ENCODE measurements around a stretch of chr2.

GRCh38 chr2:129483358-129483666, 496.2 kb upstream of the RAB6C start:
- PRO-cap, result no peak
- RAMPAGE, long total RNA, 4 experiments, result no peak in any of the 4 experiments

GRCh38 chr2:129686849-129687122, 292.7 kb upstream of the RAB6C start:
- PRO-cap, result no peak
- RAMPAGE, long total RNA, 4 experiments, result no peak in any of the 4 experiments

- PRO-cap, result no peak
- RAMPAGE, long total RNA, 4 experiments, result no peak in any of the 4 experiments
These were observed 45.3 kb upstream of the RAB6C start for GRCh38 chr2:129934009-129934684.

DNA sequence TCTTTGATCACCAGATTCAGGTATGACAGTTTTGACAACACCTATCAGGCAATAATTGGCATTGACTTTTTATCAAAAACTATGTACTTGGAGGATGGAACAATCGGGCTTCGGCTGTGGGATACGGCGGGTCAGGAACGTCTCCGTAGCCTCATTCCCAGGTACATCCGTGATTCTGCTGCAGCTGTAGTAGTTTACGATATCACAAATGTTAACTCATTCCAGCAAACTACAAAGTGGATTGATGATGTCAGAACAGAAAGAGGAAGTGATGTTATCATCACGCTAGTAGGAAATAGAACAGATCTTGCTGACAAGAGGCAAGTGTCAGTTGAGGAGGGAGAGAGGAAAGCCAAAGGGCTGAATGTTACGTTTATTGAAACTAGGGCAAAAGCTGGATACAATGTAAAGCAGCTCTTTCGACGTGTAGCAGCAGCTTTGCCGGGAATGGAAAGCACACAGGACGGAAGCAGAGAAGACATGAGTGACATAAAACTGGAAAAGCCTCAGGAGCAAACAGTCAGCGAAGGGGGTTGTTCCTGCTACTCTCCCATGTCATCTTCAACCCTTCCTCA, 818 bp downstream of the RAB6C start:
- PRO-cap, result bidirectional peak, plus-strand start at position 330 of the sequence, minus-strand start at position 193 of the sequence
- RAMPAGE, long total RNA, 4 experiments, result start-site peak on the minus strand in 1 of 4 experiments, centred at position 200 of the sequence, 8 reads per replicate

- PRO-cap, result no peak
- RAMPAGE, long total RNA, 4 experiments, result no peak in any of the 4 experiments
These were observed 2.2 kb downstream of the RAB6C start for GRCh38 chr2:129981621-129982098.

- PRO-cap, result no peak
- RAMPAGE, long total RNA, 4 experiments, result no peak in any of the 4 experiments
These were observed 12.5 kb upstream of the CCDC74B start for GRCh38 chr2:130157339-130157818.

DNA sequence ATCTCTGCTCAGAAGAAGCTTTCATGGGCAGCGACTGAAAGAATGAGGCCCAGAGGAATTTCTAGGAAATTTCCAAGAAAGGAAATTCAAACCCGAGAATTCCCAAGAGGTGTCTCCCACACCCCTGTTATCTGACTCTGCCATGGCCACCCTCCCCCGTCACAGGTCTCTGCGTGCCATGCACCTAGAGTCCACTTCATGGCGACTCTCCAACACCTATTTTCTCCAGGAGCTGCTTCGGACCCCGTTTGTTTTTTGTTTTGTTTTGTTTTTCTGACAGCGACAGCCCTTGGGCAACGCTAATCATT, 715 bp downstream of the SMPD4 start:
- PRO-cap, result no peak
- RAMPAGE, long total RNA, 4 experiments, result no peak in any of the 4 experiments

DNA sequence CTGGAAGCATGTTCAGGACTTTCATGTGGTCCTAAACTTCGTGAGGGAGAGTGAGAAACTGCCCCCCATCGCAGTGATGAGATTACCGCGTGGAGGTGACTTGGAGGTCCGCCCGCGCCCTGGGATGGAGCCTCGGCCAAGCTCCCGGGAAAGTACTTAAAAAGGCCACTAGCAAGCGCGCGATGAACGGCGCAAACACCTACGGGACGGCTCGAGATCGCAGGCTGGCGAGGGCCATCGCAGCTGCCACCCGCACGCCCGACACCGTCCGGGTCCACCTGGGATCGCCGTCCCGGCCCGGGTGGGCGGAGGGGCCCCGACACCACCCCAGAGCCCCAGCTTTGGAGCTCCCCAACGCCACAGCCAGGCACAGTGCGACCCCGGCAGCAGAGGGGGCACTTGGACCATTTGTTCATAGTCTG, 53.6 kb downstream of the CCDC115 start:
- PRO-cap, result no peak
- RAMPAGE, long total RNA, 4 experiments, result no peak in any of the 4 experiments

- PRO-cap, result bidirectional peak, plus-strand start at chr2:130391409, minus-strand start at chr2:130391419; bidirectional peak, plus-strand start at chr2:130391864, minus-strand start at chr2:130391809
- RAMPAGE, long total RNA, 4 experiments, result no peak in any of the 4 experiments
These were observed 35.4 kb downstream of the PTPN18 start for GRCh38 chr2:130390869-130392019.

- PRO-cap, result no peak
- RAMPAGE, long total RNA, 4 experiments, result no peak in any of the 4 experiments
These were observed 28.9 kb upstream of the ARHGEF4 start for GRCh38 chr2:130807605-130808463.

DNA sequence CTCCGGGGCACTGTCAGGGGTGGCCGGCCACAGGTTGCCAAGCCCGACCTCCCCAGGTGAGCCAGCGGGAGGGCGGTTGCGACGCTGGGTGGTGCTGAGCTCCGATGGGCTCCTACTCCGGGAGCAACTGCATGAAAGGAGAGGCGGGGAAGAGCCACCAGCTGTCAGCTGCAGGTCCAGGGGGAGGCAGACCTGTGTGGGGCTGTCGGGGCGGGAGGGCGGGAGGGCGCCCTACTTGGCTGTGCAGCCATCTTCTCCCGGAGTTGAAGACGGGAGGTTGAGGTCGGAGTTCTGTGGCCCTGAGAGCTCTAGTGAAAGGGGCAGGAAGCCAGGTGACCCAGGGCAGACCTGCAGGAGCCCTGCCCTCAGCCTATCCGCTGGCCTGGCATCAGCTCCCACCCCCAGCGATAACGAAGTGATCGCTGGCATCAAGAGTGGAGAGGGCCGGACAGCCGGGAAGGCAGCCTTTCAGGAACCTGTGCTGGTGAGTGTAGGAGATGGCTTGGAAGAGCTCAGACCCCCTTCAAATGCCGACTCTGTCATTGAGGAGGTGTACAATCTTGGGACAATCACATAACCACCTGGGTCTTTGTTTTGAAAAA, 1.0 kb downstream of the ARHGEF4 start:
- PRO-cap, result no peak
- RAMPAGE, long total RNA, 4 experiments, result no peak in any of the 4 experiments

DNA sequence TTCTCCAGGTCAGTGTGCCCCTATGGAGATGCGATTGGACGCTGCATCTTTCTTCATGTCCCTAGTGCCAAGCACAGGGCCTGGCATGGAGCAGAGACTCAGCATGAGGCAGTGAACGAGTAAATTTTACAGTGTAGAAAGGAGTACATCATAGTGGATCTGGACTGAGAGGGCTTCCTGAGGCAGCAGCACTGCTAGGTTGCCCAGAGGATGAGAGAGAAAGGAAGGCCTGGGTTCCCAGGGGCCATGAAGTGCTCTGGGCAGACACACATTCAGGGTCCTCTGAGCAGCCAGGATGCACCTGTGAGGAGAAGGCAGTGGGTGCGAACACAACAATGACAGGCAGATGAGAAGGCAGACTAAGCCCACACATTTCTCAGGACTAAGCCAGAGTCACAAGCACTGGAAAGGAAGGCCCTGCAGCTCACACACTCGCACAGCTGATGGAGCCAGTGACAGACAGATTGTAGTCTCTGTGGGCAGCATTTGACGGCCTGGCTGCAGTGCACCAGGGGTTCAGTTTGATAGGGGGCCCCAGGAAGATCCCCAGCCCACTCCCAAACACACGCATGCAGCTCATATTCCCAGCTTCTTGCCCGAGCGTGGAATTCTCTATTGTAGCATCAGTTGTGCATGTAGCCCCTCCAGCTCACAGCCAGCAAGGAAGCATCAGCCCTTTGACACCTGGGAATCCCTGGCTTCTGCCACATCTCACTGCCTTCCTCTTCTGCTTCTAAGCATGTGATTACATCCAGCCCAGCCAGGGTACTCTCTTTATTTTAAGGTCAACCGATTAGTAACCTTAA, 61.9 kb downstream of the ARHGEF4 start:
- PRO-cap, result no peak
- RAMPAGE, long total RNA, 4 experiments, result no peak in any of the 4 experiments

DNA sequence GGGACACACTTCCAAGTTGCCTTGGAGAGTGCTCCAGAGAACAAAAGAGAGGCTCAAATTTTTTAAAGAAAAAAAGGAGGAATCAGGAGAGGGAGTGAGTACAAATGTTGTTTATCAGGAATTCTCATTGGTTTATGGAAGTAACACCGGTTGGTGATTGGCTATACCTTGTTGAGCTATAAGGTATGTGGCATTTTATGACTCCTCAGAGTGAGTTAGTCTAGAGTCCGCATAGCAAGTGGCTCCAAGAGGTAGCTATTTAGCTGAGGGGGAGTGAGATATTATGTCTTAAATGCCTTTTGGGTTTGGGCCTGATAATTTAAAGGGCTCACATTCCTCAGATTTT, 85.7 kb downstream of the ARHGEF4 start:
- PRO-cap, result no peak
- RAMPAGE, long total RNA, 4 experiments, result no peak in any of the 4 experiments

DNA sequence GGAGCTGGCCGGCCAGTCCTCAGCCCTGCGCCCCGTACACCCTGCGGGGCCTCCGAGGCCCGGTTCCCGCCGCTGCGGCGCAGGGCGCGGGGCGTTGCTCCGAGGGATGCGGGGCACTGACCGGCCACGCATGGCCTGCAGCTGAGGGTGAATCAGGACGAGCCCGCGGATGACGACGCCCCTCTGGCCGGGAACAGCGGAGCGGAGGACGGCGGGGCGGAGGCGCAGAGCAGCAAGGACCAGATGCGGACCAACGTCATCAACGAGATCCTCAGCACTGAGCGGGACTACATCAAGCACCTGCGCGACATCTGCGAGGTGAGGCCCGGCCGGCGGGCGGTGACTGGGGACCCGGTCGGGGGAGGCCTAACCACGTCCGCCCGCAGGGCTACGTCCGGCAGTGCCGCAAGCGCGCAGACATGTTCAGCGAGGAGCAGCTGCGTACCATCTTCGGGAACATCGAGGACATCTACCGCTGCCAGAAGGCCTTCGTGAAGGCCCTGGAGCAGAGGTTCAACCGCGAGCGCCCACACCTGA, 53.3 kb downstream of the FAM168B start:
- PRO-cap, result no peak
- RAMPAGE, long total RNA, 4 experiments, result no peak in any of the 4 experiments

GRCh38 chr2:131050008-131050491, 43.2 kb downstream of the FAM168B start:
- PRO-cap, result no peak
- RAMPAGE, long total RNA, 4 experiments, result no peak in any of the 4 experiments

- PRO-cap, result no peak
- RAMPAGE, long total RNA, 4 experiments, result no peak in any of the 4 experiments
These were observed 42.2 kb downstream of the FAM168B start for GRCh38 chr2:131051142-131051456.

- PRO-cap, result unidirectional peak, plus-strand start at chr2:131092656
- RAMPAGE, long total RNA, 4 experiments, result no peak in any of the 4 experiments
These were observed 789 bp downstream of the FAM168B start for GRCh38 chr2:131092552-131092790.

- PRO-cap, result bidirectional peak, plus-strand start at chr2:131682499, minus-strand start at chr2:131682401
- RAMPAGE, long total RNA, 4 experiments, result start-site peak on the plus strand in 3 of 4 experiments, at chr2:131682434-131682528 at its widest, 8 to 22 reads per replicate
These were observed 154.6 kb downstream of the CCDC74A start for GRCh38 chr2:131682065-131682987.

- PRO-cap, result unidirectional peak, plus-strand start at chr2:132424817
- RAMPAGE, long total RNA, 4 experiments, result no peak in any of the 4 experiments
These were observed 8.0 kb downstream of the GPR39 start for GRCh38 chr2:132424587-132425050.

GRCh38 chr2:132734107-132734545, 64.1 kb upstream of the LYPD1 start:
- PRO-cap, result unidirectional peak, plus-strand start at chr2:132734339
- RAMPAGE, long total RNA, 4 experiments, result no peak in any of the 4 experiments